Osteoblast (primary cell): ENCODE measurements around the genes C21orf140, SMIM34 and CLIC6.

DNA sequence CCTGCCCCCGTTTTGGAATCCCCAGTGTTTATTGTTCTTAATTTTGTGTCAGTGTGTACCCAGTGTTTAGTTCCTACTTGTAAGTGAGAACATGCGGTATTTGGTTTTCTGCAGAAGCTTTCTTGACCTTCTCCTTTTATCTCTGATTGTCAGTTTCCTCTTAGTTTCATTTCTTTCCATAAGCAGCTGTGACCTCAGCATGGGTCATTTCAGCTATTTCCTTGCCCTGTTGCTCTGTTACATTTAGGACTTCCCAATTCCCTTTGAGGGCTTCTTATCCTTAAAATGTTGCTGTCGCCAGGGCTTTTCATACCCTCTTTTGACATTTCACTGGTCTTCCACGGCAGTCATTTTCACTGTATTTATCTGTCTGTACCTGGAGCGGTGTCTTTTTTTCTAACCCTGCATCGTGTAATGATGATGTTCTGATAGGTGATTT lies 14.9 kb downstream of the ITSN1 start:
- CAGE, long polyA plus RNA: no peak
- RRBS: no CpG with 5 or more reads among the region's 6 CpGs

GRCh38 chr21:33760411-33761624 lies 118.5 kb downstream of the ITSN1 start:
- CAGE, long polyA plus RNA: no peak
- RRBS: no CpG with 5 or more reads among the region's 14 CpGs

DNA sequence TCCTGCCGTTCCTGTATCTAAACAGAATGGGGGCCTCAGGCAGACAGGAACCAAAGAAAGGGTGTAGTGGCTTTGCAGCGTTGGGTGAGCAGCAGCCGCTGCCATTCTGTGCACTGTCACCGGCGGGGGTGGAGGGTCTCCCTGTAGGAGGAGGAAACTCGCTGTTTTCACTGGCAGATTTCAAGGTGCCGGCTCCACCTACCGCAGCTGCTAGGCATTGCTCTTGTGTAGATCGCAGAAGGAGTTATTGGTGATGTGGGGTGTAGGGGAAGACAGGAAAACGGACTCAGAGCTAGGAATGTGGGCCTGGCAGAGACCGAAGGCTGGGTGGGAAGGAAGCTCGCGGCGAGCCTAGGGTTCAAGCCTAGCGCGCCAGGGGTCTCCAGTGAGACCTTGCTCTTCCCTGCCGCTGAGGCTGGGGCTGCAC lies 20.8 kb downstream of the ATP5PO start:
- CAGE, long polyA plus RNA: no peak
- RRBS: 4% methylated on average over 4 of the region's 17 CpGs

- CAGE, long polyA plus RNA: no peak
- RRBS: no CpG with 5 or more reads among the region's 12 CpGs
These were observed 15.4 kb upstream of the ATP5PO start for GRCh38 chr21:33931086-33931313.

DNA sequence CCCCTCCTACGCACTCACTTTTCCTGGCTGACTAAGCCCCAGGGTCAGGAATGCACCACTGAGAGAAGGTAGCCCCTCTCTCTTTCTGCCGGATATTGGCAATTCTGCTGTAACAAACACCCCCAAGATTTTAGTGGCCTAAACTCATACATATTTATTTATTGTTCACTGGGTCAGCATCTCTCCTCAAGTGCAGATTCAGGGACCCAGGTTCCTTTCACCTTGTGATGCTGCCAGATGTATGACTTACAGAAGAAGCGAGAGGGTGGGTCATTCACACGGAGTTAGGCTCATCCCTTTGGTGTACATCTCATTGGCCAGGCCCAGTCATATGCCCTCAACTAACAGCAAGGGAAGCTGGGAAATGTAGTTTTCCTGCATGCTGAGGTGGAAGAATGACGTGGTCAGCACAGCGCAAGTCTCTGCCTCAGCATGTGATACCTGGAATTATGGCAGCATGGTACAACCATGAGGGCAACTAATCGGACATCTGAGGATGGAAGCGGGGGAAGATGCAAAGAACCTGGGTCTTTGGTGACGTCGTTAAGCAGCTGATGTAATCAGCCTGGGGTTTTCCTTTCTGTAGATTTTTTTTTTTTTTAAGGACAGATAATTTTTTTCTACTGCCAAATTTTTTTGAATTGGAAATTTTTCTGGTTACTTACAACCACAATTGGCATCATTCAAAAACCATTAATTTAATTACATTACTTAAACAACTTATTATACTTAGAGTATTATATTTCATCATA lies 43.3 kb upstream of the MRPS6 start:
- CAGE, long polyA plus RNA: no peak
- RRBS: no CpG with 5 or more reads among the region's 10 CpGs

- CAGE, long polyA plus RNA: no peak
- RRBS: no CpG with 5 or more reads among the region's 16 CpGs
These were observed 23.2 kb downstream of the MRPS6 start for GRCh38 chr21:34096309-34097309.

GRCh38 chr21:34128010-34128590 lies 54.7 kb downstream of the MRPS6 start:
- CAGE, long polyA plus RNA: no peak
- RRBS: no CpG with 5 or more reads among the region's 8 CpGs

DNA sequence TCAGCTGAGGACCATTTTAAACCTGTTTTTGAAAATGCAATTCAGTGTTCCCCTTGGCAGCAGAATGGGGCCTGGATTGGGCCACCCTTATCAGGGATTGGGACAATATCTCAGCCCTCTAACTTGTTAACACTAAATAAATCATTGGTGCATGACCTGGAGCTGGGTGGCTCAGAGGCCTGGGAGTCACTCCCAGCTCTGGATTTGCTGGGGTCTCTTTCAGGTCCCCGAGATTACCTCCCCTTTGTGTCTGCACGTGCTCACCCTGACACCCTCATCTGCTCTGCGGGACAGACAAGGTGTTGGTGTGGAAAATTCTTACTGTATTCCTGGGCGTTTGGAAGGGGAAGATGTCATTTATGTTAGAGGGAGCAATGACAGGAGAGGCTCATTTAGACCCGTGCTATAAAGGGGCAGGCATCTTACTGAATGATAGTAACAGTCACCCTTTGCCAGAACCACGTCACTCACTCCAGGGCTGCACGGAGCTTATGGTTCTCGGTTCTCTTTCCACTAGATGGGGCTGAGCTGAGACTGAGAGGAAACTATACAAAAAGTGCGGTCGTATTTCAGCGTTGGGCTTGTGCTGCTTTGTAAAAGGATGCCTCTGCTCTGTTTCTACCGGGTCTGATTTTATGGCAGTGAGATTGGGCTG lies 55.5 kb downstream of the MRPS6 start:
- CAGE, long polyA plus RNA: no peak
- RRBS: no CpG with 5 or more reads among the region's 12 CpGs

DNA sequence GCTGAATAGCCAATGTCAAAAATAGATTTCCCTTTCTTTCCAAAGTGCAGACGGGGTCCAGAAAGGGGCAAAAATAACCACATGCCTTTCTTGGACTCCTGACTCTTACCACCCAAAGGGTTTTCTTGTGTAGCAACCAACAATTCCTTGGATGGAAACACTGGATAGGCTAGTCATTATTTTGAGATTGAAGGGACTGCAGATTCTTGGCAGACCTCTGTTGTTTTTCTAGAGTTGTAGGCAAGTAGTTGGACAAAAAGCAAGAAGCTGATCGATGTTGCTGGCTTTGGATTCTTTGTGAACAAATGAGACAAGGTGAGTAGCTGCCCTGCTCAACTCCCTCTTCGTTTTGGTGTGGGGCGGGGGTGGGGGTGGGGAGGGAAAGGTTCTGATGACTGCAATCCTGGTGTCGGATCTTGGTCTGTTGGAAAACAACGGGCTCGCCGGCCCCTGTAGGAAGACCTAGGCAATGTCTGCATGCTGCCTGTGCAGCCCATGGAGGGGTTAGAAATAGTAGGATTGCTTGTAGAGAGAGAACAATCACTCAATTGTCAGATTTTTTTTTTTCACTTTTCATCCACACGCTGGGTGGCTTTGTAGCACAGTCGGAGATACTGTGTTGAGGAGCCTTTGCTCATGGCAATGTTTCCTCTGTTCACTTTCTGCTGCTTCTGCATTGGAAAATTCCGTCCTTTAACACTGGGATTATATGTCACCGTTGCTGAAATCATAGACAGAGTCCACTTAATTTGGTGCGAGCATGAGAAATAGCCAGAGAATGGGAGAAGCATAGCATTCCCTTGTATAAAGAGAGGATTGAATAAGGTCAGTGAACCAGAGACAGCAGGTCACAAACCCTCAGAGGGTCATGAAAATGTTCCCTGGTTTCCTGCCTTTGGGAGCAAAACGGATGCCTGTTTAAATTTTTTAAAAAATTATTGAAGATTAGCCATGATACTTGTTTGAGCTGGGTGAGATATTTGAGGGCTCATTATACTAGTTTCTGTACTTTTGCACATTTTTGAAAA lies 107.4 kb downstream of the MRPS6 start:
- CAGE, long polyA plus RNA: no peak
- RRBS: no CpG with 5 or more reads among the region's 14 CpGs

- CAGE, long polyA plus RNA: no peak
- RRBS: no CpG with 5 or more reads among the region's 16 CpGs
These were observed 112.8 kb downstream of the MRPS6 start for GRCh38 chr21:34185977-34186811.

DNA sequence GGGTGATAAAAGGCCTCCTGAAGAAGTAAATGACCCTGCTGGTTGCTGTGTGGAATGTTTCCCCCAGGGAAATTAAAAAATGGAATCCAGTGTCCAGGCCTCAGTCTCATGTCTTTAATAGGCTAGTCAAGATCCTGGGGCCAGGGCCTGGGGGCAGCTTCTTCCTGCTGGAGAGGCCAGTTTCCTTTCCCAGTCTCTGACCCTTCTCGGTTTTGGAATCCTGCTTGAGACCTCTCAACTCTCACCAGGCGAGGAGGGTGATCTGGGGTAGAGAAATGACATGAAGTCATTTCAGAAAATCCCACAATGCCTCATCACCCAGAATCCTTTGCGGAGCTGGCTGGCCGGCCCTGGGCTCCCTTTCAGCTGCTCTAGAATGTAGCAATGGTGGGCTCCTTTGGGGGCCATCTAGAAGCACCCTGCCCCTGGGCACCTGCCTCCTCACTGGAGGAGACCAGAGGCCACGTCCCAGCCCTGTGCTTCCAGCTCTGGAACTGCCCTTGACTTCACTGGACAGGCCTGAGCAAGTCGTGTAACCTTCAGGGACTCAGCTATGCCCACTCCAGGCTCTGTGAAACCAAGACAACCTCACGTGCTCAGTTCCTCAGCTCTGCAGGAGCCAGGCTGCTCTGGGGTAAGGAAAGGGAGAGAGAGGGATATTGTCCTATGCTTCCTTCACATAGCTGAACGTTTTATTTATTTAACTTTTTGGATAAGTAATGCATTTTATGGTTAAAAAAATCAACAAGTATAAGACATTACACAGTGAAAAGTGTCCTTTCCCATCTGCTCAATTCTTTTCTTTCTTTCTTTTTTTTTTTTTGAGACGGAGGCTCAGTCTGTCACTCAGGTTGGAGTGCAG lies 131.5 kb downstream of the MRPS6 start:
- CAGE, long polyA plus RNA: no peak
- RRBS: no CpG with 5 or more reads among the region's 9 CpGs

DNA sequence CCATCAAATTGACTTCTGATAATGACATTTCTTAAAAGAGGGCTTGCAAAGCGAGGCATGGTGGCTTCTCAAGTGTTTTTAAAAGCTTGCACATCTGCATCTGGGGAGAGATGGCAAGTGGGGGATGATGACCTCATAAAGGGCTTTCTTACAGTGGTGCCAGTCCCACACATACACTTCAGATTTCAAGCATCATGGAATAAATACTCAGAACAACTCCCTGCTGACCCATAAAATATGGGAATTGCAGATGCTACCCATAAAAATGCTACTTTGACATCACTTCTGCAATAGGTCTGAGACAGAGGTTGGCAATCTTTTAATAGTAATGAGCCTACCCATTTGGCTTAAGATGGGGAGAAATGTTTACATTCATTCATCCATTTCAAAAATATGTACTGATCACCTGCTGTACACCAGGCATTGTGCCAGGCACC lies at the start of gene C21orf140:
TSS of gene C21orf140 (minus strand) at position 59 of the 437 bp plus-strand sequence.
- CAGE, long polyA plus RNA: no peak
- RRBS: no CpG with 5 or more reads among the region's 1 CpG

DNA sequence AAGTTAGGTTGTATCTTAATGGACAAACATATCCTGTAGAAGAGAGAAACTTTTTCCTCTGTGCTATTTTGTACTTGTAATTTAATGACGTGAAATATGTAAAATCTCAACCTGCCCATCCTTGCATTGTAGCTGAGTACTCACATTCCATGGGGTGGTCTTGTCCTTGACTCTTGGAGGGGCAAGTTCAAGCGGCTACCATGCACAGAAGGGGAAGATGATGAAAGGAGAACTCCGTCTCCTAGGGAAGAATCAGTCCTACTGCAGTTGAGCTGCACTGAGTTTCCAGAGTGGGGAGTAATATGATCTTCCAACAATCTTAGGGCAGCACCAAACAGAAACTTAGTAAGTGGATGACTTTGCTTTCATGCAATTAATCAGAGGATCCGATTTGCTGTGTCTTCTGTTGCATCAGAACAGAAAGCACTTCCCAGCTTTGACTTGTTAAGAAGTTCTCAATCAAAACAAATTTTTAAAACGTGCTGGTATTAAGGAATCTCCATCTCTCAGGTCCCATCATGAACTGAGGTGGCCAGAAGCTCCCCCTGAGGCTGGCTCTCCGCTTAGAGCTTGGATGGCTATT lies at the start of gene SMIM34:
TSS of gene SMIM34 (minus strand) at position 263 of the 583 bp plus-strand sequence.
- CAGE, long polyA plus RNA: no peak
- RRBS: no CpG with 5 or more reads among the region's 6 CpGs

DNA sequence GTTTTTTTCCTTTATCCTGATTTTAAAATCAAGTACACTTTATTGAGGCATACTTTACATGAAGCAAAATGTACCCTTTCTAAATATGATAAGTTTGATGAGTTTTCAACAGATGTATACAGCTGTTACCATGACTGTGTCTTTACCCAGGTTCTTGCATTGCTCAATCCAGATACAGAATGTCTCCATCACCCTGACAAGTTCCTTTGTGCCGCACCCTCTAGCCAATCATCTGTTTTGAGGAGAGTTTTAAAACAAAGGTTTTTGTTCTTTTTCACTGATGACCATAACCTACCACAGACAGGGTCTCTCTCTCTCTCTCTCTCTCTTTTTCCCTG lies 1.1 kb upstream of the KCNE1 start:
- CAGE, long polyA plus RNA: no peak
- RRBS: no CpG with 5 or more reads among the region's 1 CpG

DNA sequence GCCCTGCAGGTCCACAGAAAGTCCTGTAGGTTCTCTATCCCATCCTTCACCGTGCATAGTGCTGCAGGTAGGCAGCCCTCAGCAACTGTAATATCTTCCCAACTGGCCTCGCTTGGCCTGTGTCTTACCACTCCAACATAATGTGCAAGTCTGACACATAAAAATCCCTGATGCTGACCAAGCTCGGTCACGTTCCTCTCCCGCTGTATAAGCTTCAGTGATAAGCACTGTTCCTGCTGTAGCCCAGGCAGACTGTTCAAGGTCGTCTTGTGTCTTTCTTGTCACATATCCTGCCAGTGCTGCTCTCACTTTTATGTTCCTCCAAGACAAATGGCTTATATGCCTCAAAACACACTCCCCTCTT lies 19.4 kb upstream of the KCNE1 start:
- CAGE, long polyA plus RNA: no peak
- RRBS: no CpG with 5 or more reads among the region's 6 CpGs

DNA sequence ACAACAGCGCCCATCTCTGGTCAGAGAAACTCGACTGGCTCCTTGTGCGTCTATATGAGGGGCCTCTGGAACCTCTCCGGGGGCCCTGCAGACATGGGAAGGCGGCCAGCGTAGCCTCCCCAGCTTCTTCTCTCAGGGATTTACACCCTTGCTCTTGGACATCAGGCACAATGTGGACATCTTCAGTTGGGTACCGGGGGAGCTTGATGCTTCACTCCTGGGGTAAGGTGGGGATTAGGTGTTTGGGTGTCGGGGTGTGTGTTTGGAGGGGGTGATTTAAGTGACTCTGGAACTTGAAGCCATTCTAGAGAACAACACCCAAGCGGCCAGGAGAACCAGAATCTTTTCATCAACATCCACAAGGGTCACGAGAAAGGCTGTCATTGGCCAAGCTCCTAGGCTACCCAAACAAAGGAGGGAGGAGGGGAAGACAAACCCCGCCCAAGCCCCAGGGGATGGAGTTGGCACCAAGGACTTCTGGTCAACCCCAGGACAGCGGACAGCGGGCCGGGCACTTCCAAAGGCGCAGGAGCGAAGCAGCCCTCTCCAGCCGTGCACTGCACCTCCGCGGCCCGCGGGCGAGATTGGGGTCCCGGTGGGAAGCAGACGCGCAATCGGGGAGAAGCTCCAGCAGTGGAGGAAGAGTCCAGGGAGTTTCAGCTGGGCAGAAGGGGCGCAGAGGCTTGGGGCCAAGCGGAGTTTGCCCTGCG lies at the start of gene CLIC6:
TSS of gene CLIC6 (plus strand) at position 484 of the 710 bp plus-strand sequence.
- CAGE, long polyA plus RNA: no peak
- RRBS: 45% methylated on average over 15 of the region's 29 CpGs

DNA sequence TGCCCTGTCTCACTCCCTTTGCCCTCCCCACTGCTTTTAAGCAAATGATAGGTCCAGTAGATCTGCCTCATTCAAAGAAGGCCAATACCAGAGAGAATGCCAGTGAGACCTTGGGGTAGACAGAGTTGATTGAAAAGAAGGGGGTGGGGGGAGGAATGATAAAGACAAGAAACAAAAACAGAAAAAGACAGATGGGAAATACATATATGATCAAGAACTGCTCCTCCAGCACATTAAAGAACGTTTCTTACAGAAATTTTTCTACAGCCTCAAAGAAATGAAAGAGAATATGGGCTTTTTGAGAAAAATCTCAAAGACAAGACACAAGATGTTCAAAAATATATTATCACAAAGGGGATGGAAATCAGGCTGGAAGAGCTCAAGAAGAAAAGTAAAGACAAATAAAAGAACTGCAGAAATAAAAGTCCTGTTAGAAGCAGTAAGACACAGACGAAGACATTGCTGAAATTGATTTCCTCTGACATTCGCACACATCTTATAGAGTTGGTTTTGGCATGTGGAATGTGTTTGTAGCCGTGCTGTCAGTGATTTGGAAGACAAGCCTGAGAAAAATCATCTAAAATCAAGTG lies 44.3 kb downstream of the CLIC6 start:
- CAGE, long polyA plus RNA: no peak
- RRBS: no CpG with 5 or more reads among the region's 4 CpGs

- CAGE, long polyA plus RNA: no peak
- RRBS: no CpG with 5 or more reads among the region's 3 CpGs
These were observed 125.6 kb downstream of the CLIC6 start for GRCh38 chr21:34794457-34794788.

DNA sequence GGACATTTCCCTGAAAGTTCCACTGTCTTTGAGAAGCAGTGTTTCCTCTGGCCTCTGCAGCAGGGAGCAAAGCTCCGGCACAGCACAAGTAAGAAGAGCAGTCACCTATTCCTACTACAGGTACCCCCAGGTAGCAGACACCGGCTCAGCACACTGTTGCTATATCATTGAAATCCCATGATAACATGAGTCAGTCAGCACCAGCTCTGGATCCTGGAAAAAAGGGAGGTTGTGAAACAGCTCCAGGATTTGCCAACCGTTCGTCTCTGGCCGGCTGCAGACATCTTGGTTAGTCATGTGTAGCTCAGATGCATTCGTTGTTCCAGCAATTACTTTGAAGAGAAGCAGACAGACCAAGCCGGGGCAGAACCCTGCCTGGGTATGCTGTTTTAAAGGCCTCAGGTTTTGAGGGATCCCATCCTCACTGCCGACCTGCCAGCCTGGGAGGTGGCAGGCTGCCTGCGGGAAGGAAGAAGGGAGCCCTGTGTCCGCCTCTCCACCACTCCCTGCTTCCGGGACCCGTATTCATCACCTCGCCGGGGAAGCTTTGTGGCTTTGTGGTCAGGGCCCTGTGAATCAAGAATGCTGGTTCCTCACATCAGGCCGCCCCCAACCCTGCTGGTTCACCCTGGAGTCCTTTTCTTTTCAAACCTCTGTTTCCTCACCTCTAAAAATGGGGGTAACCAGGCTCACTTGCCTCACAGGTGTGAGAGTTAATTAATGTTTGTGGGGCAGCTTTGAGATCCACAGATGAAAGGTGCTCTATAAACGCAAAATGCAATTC lies 139.3 kb downstream of the CLIC6 start:
- CAGE, long polyA plus RNA: no peak
- RRBS: 5% methylated on average over 2 of the region's 16 CpGs

GRCh38 chr21:34880229-34880875 lies 168.8 kb downstream of the RUNX1 start:
- CAGE, long polyA plus RNA: no peak
- RRBS: no CpG with 5 or more reads among the region's 9 CpGs